ENCODE measurements around the genes BFSP2 and SRPRB.

- PRO-cap = no peak
Observed at GRCh38 chr3:130144153-130144682, 62.6 kb downstream of the ALG1L2 start.

DNA sequence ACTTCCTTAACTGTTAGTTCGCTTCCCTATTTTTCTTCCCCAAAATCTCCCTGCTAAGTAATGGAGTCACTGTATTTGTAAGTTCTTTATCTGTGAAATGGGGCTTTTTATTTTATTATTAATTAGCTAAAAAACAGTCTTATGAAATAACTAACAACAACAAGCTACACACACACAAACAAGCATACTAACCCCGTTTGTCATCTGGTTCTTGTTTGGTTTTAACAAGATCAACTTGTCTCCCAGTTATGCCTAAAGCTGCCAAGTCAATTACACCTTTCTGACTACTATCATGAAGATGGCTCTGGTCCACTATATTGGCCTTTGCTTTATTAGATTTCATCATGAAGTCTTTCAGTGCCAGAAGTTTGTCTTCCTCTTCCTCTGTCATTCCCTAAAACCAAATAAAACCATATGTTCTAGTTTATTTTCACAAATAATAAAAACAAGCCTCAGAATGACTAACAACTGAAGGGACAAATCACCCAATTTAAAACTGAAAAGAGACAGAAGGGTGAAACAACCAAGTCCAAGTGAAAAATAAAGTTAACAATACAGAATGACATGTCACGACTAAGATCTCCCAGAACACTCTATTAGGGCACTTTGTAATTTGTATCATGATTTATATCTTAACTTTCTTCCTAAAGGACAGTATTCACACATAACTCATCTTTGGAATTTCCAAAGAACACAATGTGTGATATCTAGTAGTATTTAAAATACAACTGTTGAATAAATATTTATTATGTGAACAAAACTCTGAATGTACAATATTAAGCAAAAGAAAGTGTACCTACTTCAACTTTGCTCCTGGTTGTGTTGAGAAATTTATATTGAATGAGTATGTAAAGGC is 38.3 kb downstream of the PIK3R4 start:
- PRO-cap = no peak

DNA sequence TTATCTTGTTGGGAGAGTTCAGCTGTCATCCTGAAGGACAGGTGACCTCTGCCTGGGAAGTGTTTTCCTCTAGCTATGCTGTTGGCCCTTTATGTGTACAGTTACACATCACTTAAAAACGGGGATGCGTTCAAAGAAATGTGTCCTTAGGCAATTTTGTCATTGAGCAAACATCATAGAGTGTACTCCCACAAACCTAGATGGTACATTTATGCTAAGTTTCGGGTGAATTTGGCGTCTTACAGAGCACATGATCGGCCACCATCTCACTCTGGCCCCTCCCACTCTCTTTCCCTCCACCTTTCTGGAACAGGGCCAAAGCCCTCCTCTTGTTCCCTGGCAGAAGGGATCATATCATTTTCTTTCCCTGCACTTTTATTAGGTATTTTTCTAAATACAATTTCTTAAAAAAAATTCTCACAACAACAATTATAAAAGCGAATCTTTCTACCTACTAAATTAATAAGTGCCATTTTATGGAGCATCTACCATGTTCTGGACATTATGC is 164.1 kb upstream of the NUDT16 start:
- PRO-cap = no peak

DNA sequence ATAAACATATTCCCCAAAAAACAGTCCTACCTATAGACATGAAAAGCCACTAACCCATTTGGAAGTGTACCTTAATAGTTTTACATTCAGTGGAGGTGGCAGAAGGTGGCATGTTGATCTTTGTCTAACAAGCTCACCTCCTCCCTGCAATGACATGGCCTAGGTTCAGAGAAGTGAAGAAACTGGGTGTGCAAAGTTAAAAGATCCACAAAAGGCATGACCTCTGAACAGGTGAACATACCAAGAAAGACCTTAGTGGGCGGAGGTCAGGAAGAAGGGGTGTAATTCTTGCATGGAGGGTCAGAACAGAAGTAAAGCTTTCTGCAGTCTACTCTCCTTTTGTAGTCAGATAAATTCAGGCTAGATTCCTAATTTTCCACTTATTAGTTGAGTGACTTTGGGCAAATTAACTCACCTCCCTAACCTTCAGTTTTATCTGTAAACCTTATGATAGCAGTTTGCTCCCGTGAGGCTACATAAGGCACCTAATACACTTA is 767 bp downstream of the MRPL3 start:
- PRO-cap = no peak

DNA sequence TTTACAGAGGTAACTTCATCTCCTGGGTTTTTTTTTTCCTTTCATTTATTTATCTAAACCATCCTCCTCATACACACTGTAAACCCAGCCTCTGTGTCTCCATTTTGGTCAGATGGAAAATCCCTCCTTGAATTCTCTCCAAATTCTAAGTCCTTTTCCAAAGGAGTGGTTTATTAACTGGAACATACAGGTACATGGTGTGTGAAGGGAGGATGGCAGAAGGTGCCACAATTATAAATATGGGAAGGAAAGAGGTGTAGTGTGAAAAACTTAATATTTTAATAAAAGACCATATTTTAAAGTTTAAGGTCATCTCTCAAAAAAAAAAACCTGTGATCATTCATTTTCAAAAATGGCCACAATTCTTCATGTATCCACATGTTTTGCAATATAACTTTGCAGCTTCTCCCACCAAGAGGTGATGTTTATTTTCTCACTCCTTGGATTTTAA is 123.8 kb upstream of the CPNE4 start:
- PRO-cap = no peak

DNA sequence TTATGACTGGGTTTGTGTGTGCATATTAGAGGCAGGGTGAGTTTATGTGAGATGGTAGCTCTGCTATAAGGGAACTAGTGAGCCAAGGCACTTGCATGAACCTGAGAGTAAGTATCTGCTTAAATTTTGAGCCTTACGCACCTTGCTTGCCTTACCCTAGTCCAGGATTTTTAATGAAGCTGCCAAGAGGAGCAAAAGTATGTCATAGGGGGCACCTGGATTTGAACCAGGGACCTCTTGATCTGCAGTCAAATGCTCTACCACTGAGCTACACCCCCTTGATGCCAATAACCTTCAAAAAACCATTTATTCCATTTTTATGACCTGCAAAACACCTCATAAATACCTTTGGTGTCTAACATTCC is 88.3 kb upstream of the ACP3 start:
- PRO-cap = no peak

- PRO-cap = no peak
Observed at GRCh38 chr3:132303379-132303787, 13.8 kb upstream of the ACP3 start.

- PRO-cap = no peak
Observed at GRCh38 chr3:132718612-132719351, 3.4 kb downstream of the NPHP3 start.

- PRO-cap = no peak
Observed at GRCh38 chr3:133400004-133400339, at the start of gene BFSP2. Gene BFSP2, plus strand, starts transcription at chr3:133400056.

DNA sequence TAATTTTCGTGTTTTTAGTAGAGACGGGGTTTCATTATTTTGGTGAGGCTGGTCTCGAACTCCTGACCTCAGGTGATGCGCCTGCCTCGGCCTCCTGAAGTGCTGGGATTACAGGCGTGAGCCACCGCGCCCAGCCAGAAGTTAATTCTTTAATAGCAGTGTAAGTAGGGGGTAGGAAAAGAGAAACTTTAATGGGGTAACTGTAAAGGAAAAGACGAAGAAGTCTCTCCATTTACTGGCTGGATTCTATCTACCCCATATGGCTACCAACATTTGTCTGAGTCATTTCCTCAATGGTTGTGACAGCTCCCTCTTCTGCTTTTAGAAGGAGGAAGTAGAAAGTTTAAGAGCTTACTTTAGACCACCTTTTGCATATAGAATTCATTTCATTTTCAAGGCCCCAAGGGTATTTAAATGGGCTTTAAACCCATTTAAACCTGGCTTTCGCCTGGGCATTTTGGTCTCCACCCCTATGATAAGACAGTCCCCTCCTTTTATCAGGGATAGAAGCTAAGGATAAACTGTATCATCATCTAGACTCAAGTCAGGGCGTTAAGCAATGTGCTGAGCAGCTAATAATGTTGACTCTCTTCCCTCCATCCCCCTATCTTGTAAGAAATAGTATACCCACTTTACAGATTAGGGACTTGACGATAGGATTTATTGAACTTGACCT is 1.1 kb upstream of the CDV3 start:
- PRO-cap = bidirectional peak, plus-strand start at position 524 of the sequence, minus-strand start at position 279 of the sequence

- PRO-cap = no peak
Observed at GRCh38 chr3:133655034-133655729, 6.6 kb downstream of the TOPBP1 start.

- PRO-cap = unidirectional peak, minus-strand start at chr3:133663893
Observed at GRCh38 chr3:133663834-133664168, 2.1 kb upstream of the TOPBP1 start.

GRCh38 chr3:133675643-133675911 is 13.8 kb upstream of the TOPBP1 start:
- PRO-cap = no peak

- PRO-cap = no peak
Observed at GRCh38 chr3:133776481-133776808, 29.2 kb upstream of the SRPRB start.

GRCh38 chr3:133805402-133806151 is at the start of gene SRPRB:
Gene SRPRB, plus strand, starts transcription at chr3:133805815.
- PRO-cap = unidirectional peak, plus-strand start at chr3:133805860

DNA sequence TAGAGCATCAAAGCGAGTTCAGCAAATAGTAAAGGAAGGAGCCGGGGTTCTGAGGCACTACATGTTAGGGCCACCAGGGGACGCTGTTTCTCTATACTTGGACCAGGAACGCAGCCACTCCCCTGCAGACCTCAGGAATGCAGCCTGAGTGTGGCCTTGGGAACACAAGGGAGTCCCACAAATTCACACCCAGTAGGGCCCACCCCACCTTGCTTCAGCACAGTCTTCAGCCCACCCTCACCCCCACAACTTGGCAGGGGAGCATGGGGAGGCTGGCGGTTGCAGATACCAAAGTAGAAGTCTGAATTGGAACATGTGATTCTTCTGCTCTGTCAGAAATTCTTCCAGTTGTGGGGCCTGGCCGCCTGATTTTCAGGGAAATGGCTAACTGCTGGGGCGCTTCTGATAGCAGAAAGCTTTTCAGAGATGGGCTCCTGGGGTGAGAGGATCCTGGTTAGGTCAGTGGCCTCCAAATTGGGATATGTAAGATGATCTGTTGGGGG is 57.9 kb upstream of the RYK start:
- PRO-cap = no peak

- PRO-cap = no peak
Observed at GRCh38 chr3:134350727-134351357, 23.4 kb downstream of the AMOTL2 start.

DNA sequence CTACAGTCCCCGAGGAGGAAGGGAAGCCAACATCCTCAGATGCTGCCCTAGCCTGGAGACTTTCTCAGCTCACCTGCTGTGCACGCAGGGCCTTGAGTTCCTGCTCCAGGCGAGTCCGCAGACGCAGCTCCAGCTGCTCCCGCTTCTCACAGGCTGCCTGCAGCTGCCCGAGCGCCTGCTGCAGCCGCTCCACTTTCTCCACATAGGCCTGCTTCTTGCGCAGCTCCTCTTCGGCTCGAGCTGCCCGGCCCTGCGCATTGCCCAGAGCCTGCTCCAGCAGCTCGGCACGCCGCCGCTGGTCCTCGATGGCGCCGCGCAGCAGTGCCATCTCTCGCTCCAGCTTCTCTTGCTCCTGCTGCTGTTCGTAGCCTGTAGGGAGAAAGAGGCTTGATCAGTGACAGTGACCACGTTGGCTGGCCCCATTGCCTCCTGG is 12.8 kb downstream of the AMOTL2 start:
- PRO-cap = no peak

GRCh38 chr3:134363817-134364990 is 10.0 kb downstream of the AMOTL2 start:
- PRO-cap = no peak

DNA sequence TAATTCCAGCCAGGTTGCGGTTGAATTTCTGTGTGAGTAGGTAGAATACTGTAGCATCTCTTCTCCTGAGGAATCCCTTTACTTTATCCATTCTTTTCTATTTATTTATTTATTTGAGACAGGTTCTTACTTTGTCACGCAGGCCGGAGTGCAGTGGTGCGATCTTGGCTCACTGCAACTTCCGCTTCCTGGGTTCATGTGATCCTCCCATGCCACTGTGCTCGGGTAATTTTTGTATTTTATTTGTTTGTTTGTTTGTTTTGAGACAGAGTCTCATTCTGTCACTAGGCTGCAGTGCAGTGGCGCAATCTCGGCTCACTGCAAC is 58.9 kb downstream of the CEP63 start:
- PRO-cap = no peak